Subcutaneous adipose tissue (tissue), 3 donors: ENCODE measurements around the genes PLPP6 and SPATA6L.

DNA sequence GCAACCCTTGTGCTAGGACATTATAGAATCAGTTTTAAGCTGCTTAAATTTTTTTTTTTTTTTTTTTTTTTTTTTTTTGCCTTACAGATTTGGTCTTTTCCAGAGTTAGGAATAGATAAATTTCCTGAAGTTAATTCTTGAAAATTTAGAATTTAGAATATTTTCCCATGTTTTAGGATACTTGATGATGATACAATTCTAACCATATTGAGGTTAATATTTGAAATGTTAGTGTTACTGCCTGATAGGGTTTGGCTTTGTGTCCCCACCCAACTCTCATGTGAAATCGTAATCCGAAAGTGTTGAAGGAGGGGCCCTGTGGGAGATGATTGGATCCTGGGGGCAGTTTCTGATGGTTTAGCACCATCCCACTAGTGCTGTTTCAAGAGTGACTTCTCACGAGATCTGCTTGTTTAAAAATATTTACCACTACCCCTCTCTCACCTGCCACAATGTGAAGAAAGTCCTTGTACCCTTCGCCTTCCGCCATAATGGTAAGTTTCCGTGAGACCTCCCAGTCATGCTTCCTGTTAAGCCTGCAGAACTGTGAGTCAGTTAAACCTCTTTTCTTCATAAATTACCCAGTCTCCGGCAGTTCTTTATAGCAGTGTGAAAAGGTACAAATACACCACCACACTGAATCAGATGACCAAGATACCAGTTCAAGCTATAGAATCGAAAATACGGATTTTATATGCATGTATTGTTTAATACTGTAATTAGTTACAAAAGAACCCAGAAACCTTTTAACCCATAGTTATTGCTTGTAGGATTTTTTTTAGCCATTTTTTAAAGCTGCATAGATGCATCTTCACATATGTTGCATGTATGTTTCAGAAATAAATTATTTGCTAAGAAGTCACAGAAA lies 2.7 kb upstream of the RFX3 start:
- PRO-cap = no peak
- RAMPAGE, long total RNA, 3 experiments = no peak in any of the 3 experiments

GRCh38 chr9:3789508-3789825 lies 263.7 kb upstream of the RFX3 start:
- PRO-cap = no peak
- RAMPAGE, long total RNA, 3 experiments = no peak in any of the 3 experiments

DNA sequence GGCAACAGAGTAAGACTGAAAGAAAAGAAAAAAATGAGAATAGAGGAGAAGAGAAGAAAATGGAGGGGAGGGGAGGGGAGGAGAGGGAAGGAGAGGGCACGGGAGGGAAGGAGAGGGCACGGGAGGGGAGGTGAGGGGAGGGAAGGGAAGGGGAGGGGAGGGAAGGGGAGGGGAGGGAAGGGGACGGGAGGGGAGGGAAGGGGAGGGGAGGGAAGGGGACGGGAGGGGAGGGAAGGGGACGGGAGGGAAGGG lies 23.7 kb downstream of the GLIS3 start:
- PRO-cap = no peak
- RAMPAGE, long total RNA, 3 experiments = no peak in any of the 3 experiments

DNA sequence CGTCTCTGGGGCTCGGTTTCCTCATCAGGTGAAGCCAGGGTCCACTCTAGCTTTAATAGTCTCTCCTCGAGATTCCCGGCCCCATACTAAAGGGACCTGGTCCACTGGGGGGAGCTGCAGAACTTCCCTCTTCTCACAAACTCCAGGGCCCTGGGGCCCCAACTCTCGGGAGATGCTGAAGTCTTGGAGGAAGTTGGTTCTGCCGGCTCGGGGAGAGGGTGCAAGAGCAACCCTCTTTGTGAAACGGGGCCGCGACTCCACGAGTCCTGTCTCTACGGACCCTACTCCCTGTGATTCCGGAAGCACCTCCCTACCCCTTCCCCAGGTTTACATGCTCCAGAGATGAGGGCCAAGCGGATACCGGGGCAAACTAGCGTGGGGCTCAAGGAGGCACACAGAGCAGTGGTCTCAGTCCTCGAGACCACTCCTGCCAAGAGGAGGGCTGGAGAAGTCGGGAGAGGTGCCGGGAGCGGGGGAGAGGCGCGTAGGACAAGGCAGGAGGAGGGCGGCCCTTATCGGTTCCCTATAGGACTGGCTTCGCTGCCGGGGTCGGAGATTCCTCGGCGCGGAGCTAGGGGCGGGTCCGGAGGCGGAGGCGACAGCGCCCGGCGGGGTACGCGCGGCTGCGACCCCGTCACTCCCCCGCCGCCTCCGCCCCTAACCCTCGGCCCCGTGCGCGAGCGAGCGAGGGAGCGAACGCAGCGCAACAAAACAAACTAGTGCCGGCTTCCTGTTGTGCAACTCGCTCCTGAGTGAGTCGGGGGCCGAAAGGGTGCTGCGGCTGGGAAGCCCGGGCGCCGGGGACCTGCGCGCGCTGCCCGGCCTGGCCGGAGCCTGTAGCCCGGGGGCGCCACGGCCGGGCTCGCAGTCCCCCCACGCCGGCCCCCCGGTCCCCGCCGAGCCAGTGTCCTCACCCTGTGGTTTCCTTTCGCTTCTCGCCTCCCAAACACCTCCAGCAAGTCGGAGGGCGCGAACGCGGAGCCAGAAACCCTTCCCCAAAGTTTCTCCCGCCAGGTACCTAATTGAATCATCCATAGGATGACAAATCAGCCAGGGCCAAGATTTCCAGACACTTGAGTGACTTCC lies 2.2 kb downstream of the GLIS3 start:
- PRO-cap = bidirectional peak, plus-strand start at position 84 of the sequence, minus-strand start at position 54 of the sequence; bidirectional peak, plus-strand start at position 187 of the sequence, minus-strand start at position 125 of the sequence; bidirectional peak, plus-strand start at position 555 of the sequence, minus-strand start at position 533 of the sequence; bidirectional peak, plus-strand start at position 719 of the sequence, minus-strand start at position 659 of the sequence; bidirectional peak, plus-strand start outside the sequence, minus-strand start at position 838 of the sequence
- RAMPAGE, long total RNA, 3 experiments = no peak in any of the 3 experiments

- PRO-cap = no peak
- RAMPAGE, long total RNA, 3 experiments = no peak in any of the 3 experiments
Measured at GRCh38 chr9:4430852-4431246, 59.4 kb upstream of the SLC1A1 start.

DNA sequence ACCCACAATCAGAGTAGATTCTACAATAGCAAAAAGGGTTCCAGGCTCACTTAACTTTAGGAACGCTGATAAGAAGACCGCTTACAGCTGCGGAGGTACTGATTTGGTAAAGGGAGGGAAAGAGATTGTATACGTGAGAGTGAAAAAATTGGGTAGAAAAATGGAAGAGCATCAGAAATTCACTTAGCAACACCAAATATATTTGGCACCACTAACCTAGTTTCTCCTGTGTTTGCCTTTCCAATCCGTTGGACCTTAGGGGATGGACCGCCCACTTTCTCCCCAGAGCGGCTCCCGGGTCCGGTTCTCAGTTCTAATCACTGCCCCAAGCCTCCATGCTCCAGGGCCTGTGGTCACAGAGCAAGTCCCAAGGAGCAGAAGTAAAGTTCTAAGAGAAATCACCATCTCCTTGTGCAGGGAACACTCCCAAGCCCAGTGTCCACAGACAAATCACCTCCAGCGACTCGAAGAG lies 820 bp upstream of the SLC1A1 start:
- PRO-cap = no peak
- RAMPAGE, long total RNA, 3 experiments = no peak in any of the 3 experiments

DNA sequence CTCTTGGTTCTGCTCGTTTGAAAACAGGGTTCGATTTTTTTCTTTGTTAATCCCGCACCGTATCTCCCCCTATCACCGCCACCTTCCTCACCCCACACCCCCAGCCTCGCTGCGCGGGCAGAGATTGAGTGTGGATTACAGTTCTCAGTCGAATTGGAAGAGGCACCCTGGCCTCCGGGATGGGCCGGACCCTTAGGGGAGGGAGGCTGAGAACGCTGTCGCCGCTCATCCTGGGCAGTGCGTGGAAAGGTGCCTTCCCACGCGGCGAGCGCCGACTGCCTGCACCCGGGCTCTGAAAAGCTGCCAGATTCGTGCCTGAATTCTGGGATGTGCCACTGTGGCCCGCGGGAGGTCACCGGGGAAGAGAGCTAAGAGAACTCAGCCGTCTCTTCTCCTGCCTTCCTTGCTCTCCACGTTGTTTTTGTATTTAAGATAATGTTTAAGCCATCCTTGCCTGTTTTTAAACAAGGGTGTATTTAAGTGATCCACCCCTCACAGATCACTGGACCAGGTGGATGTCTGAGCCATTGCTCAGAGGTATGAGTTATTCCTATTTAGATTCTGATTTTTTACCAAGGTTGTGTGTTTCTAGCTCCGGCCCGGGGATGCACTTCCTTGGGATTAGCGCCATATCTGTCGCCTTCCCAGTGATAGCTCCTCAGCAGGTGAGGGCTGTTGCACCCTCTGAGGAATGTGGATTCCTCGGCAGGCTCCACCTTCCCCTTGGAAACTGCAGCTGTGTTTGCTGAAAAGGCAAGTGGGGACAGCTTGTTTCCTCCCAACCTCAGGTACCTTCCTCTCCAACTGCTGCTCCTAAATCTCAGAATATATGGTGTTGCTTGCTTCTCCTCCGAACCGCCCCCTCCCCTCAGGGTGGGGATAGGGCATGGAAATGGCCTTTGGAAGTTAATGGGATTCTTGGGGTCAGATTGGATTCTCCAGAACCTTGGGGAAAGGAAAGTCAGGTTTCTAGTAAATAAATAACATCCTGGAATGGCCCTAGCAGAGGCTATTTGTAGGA lies 1.1 kb downstream of the SLC1A1 start:
- PRO-cap = no peak
- RAMPAGE, long total RNA, 3 experiments = no peak in any of the 3 experiments

DNA sequence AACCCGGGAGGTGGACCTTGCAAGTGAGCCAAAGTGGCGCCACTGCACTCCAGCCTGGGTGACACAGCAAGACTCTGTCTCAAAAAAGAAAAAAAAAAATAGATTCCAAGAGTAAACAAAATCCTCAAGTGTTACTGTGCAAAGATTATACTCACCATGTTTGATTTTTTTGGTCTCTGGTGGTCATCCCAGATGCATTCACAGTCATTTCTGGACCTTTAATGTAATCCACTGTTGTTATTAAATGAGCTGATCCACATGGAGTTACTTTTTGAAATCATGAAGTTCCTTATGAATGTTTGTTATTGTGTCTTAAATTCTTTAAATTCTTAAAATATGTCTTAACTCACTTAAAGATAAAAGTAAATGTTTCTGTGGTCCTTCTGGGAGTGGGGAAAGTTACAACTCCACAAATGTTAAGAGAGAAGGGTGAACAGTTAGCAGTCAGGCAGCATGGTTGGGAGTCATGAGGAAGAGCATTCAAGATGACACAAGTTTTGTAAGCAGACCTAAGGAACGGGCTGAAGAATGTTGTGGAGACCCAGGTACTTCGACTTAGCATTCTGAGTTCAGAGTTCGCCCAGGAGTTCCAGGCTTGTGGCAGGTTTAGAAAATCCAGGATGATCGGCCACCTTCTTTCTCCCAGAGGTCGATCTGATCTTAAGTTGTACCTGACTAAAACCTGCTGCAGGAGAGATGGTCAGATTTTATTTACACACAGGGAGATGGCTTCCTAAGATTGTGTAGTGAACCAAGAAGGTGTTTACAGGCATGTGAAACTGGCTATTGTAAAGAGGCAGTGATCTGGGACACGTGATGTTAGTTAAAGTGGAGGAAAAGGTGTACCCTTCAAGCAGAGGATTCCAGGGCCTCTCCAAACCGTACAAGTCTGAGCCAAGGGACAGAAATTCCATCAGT lies 17.1 kb downstream of the SLC1A1 start:
- PRO-cap = no peak
- RAMPAGE, long total RNA, 3 experiments = no peak in any of the 3 experiments

GRCh38 chr9:4626379-4626967 lies 35.6 kb upstream of the PLPP6 start:
- PRO-cap = no peak
- RAMPAGE, long total RNA, 3 experiments = no peak in any of the 3 experiments

- PRO-cap = bidirectional peak, plus-strand start at chr9:4662347, minus-strand start at chr9:4662285
- RAMPAGE, long total RNA, 3 experiments = start-site peak on the plus strand in 1 of 3 experiments, at chr9:4662317-4662323 at its widest, 8 reads per replicate
Measured at GRCh38 chr9:4662074-4663103, at the start of gene PLPP6. TSS of gene PLPP6 (plus strand) at chr9:4662294.

- PRO-cap = no peak
- RAMPAGE, long total RNA, 3 experiments = no peak in any of the 3 experiments
Measured at GRCh38 chr9:4663932-4665157, 1.9 kb downstream of the SPATA6L start.

DNA sequence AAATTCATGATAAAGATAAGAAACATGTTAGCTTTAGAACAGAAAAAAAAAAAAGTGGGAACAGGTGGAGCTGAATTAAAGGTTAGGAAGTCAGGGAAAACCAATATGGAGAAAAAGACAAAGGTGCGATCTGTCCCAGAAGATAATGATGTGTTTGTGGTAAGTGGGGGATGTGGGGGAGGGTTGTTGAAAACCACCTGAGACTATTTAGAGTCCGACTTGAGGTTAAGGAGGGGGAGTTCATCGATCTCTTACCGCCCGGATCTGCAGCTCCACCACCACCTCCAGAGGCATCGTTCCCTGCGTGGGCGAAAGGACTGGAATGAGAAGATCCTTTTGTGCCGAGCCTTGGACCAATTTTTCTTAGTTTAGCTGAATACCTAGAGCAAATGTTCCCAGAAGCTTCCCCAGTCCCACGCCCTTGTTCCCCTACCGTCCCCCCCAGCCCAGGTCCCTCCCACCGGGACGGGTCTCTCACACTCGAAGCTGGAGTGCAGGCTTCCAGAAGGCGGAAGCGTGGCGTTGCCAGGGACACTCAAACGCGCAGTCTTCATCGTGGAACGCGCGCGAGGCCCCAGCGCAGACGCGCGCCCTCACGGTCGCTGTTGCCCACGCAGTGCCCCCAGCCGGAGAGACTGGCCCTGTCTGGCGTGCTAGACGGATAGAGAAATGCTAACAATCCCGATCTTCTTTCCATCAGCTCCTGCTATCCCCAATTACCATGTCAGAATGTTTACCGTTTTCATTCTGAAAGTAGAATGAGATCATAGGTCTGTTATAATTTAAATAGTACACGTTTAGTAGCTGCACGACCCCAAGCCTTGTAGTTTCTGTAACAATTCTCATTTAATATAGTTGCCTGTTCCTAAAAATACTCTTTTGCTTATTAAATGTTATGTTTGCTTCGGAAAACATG lies at the start of gene SPATA6L:
TSS of gene SPATA6L (minus strand) at position 524 of the 916 bp plus-strand sequence.
- PRO-cap = bidirectional peak, plus-strand start at position 546 of the sequence, minus-strand start at position 456 of the sequence
- RAMPAGE, long total RNA, 3 experiments = start-site peak on the minus strand in 1 of 3 experiments, centred at position 400 of the sequence, 13 reads per replicate

GRCh38 chr9:4798209-4798733 lies 5.5 kb downstream of the RCL1 start:
- PRO-cap = no peak
- RAMPAGE, long total RNA, 3 experiments = no peak in any of the 3 experiments

GRCh38 chr9:4834666-4835618 lies 42.2 kb downstream of the RCL1 start:
- PRO-cap = no peak
- RAMPAGE, long total RNA, 3 experiments = start-site peak on the plus strand in 1 of 3 experiments, at chr9:4834796-4835648 at its widest, 13 reads per replicate

DNA sequence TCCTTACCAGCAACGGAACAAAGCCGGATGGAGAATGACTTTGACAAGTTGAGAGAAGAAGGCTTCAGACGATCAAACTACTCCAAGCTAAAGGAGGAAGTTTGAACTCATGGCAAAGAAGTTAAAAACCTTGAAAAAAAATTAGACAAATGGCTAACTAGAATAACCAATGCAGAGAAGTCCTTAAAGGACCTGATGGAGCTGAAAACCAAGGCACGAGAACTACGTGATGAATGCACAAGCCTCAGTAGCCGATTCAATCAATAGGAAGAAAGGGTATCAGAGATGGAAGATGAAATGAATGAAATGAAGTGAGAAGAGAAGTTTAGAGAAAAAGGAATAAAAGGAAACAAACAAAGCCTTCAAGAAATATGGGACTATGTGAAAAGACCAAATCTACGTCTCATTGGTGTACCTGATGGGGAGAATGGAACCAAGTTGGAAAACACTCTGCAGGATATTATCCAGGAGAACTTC lies 47.8 kb downstream of the JAK2 start:
- PRO-cap = no peak
- RAMPAGE, long total RNA, 3 experiments = no peak in any of the 3 experiments

GRCh38 chr9:5090554-5091035 lies 94.8 kb downstream of the INSL6 start:
- PRO-cap = no peak
- RAMPAGE, long total RNA, 3 experiments = no peak in any of the 3 experiments

DNA sequence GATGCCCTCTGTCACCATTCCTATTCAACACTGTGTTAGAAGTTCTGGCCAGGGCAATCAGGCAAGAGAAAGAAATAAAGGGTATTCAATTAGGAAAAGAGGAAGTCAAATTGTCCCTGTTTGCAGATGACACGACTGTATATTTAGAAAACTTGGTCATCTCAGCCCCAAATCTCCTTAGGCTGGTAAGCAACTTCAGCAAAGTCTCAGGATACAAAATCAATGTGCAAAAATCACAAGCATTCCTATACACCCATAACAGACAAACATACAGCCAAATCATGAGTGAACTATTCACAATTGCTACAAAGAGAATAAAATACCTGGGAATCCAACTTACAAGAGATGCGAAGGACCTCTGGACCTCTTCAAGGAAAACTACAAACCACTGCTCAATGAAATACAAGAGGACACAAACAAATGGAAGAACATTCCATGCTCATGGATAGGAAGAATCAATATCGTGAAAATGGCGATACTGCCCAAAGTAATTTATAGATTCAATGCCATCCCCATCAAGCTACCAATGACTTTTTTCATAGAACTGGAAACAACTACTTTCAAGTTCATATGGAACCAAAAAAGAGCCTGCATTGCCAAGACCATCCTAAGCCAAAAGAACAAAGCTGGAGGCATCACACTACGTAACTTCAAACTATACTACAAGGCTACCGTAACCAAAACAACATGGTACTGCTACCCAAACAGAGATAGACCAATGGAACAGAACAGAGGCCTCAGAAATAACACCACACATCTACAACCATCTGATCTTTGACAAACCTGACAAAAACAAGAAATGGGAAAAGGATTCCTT lies 80.2 kb downstream of the INSL6 start:
- PRO-cap = no peak
- RAMPAGE, long total RNA, 3 experiments = no peak in any of the 3 experiments

DNA sequence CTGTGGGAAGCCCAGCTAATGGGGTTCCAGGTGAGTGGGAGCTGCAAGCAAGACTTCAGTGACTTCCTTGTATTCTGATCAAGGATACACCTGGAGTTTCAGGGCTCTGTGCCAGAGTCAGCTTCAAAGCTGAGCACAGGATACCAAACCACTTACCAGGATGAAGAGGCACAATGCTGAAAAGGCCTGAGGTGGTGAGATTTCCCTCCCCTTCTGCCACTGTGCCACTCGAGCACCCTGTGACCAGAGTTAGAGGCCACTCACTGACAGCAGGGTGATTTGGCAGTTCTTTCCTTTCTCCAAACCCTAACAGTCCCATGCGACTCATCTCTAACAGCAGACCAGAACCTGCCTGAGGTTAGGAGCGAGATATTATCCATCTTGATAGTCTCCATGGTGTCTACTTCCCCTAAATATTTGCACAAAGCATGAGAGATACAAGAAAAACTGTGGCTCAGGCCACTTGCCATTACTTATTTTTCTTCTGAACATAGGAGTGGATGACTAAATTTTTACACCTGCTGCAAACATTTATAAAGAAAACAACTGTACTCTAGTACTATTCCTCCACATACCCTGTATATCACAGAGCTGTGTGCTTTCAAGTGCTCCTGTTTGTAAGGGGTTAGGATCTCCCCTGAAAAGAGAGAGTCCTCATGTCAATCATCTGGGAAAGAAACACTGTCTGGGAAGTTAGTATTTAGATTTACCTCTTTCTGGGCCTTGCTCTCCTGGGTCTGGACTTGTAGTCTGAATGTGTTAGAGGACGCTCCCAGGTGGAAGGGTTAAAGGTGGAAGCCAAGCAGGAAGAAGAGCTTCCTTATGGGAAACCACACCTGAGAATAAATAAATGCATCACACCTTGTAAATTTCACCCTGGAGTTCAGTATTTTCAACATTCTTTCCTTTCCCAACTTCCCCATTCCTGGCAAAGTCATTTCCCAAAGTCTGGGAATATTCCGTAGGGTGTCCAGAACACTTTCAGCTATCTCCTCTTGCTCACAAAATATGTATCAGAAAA lies 1.6 kb downstream of the PLGRKT start:
- PRO-cap = no peak
- RAMPAGE, long total RNA, 3 experiments = no peak in any of the 3 experiments

DNA sequence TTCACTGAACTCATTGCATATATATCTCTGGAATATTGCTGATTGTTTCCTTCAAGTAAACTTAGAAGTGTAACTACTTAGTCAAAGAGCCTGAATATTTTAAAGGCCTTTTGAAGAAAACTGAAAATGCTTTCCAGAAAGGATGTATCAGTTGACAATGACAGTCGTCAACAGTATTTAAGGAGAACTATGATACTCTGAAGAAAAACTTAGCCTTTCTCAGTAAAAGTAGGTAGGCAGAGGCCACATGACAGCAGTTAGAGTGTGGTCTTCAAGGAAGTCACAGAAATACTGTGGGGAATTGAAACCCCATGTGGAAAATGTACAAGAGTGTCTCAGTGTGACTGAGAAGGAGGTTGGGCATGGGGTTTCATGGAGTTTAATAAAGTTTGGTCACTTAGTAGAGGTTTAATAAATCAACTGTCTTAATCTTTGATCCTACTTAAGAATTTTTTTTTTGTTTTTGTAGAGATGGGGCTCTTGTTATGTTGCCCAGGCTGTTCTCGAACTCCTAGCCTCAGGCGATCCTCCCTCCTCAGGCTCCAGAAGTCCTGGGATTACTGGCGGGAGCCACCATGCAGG lies 1.1 kb downstream of the CD274 start:
- PRO-cap = no peak
- RAMPAGE, long total RNA, 3 experiments = no peak in any of the 3 experiments

DNA sequence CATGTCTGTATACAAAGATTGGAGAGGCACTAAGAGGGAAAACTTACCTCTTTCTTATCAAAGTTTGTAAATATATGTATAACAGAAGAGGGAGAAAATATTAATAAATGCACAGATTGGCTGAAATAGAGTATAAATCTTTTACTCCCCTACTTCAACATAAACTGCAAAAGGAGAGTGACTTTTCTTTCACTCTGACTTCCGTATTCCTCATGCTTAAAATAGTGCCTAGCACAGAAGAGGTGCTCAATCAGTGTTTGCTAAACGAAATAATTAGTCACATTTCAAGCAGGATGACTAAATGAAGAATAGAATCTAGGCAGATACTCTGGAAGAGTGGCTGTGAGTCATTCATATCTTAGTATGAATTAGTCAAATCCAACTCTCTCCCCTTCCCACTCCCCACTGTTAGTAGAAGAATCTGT lies 4.8 kb downstream of the CD274 start:
- PRO-cap = no peak
- RAMPAGE, long total RNA, 3 experiments = no peak in any of the 3 experiments